AG04450 (cell line): ENCODE measurements around a stretch of chr11.

GRCh38 chr11:121111615-121111815 is 10.5 kb downstream of the TECTA start:
- CAGE, long polyA plus RNA: no peak

GRCh38 chr11:121307207-121307950 is 14.8 kb downstream of the SC5D start:
- CAGE, long polyA plus RNA: no peak
- RRBS: no CpG with 5 or more reads among the region's 8 CpGs

- CAGE, long polyA plus RNA: no peak
- RRBS: 6% methylated on average over 11 of the region's 42 CpGs
Measured at GRCh38 chr11:121426947-121427708, 25.0 kb upstream of the SORL1 start.

DNA sequence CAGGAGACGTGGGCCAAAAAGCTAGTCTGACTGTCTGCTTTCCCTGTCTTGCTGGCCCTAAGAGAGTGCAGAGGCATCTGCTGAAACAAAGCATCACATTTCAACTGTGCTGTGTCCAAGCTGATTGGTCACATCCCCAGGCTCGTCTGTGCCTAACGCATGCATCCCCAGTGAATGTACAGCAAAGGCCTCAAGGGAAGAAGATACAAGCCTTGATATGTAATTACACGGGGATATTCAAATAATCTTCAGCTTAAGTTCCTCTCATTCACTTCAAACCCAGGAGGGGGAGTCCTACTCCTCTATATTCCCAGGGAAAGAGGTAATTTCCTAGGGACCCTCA is 5.4 kb upstream of the SORL1 start:
- CAGE, long polyA plus RNA: no peak
- RRBS: no CpG with 5 or more reads among the region's 4 CpGs

DNA sequence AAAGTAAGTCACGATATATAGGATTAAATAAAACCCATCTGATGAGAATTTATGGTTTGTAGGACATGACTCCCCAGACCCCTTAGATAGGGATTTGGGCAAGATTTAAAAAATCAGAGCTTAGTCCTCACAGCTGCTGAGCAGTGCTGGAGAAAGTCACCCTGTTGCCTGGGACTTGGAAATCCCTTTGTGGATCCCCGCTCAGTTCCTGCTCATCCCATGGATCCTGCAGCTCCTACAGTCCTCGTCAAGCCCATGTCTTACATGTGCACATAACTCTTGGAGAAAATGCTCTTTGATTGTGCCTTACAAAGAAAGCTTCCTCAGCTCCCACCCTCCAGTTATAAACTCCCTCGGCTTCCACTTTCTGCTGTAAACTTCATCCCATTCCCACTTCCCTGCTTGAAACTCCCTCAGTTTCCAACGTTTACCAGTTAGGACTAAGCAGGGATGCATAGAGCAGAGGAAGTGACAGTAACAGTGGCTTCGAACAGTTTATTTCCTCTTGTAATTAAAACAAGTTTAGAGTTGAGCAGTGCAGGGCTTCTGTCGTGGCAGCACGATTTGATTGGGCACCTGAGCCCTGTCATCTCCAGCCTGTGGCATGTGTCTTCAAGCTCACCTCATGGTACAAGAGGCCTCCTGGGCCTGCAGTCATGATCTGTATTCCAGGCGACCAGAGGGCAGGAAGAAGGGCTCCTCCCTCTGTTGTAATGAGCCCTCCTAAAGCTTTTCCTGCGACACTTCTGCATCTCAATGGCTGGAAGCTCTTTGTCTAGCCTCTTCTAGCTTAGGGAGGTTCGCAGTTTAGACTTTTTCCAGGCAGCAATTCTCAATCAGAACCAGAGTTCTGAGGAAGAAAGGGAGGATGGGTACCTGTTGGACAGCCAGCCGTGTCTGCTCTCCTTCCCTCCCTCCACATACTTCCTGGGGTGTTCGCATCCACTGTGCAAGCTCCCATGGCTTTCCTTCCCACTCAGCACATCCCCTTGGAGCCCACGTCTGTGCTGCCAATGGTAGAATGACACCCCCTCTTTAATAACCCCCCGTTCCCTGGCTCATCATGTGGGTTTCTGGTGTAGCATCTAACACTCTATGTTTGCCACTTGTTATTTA is 165.6 kb downstream of the SORL1 start:
- CAGE, long polyA plus RNA: no peak
- RRBS: no CpG with 5 or more reads among the region's 15 CpGs

DNA sequence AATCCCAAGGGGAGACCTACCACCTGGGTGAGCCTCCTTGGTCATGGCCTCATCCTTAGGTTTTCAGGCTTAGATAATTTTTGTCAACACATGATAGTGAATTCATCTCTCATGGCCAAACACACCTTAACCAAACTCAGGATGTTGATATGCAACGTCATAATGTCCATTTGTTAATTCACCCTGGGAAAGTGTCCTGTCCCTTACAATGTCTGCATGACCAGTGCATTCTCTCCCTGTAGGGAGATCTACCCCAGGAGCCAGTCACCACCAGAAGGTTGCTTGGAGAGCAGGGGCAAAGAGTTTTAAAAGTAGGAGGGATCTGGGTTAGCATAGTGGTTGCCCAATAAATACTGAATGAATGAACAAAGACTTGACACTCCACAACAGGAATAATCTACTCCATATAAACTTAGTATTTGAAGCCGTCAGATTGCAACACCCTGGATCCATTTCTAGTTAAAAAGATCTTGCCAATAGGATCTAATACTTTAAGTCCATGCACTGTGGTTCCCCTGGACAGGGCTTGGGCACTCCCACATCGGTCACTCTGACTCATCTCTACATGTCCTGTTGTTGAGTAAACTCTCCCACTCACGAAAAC is 182.5 kb downstream of the SORL1 start:
- CAGE, long polyA plus RNA: no peak
- RRBS: no CpG with 5 or more reads among the region's 4 CpGs

GRCh38 chr11:121673022-121673533 is 221.0 kb downstream of the SORL1 start:
- CAGE, long polyA plus RNA: no peak
- RRBS: no CpG with 5 or more reads among the region's 6 CpGs

DNA sequence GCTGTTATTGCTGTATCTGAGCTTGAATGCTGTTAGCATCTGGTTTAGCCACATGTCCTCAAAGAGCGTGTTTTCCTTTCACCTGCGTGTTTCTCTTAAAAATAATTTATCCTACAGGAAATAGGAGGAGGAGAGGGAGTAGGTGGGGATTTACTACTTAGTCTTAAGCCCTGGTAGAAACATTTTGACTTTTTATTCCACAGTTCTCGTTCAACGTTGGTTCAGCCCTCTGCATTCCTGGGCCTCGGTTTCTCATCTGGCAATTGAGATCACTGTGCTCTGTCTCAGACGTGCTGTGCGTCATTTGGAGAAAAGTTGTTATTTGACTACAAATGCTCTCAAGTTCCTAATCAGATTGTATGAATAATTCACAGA is 69.3 kb downstream of the BLID start:
- CAGE, long polyA plus RNA: no peak
- RRBS: no CpG with 5 or more reads among the region's 7 CpGs

DNA sequence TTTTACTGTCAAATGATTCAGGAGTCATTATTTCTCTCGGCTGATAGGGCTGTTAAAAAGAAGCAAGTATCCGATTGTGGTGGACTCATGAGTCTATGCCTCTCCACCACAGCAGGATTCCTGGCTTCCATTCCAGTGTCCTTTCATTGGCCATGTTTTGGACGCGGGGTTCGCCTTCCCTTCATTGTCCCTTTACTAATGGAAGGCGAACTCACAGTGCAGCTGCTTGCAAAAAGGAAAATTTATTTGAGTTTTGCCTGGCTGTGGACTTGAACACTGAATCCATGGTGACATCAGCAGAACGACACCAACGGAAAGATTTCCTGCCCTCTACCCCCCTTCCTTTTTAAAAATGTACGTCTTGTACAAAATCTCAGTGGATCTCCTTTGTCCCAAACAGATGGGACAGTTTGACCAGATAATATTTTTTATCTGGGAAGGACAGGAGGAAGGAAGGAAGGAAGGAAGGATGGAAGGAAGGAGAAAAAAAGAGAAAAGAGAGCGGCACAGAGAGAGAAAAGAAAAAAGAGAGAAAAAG is 40.2 kb upstream of the BLID start:
- CAGE, long polyA plus RNA: no peak
- RRBS: no CpG with 5 or more reads among the region's 10 CpGs

DNA sequence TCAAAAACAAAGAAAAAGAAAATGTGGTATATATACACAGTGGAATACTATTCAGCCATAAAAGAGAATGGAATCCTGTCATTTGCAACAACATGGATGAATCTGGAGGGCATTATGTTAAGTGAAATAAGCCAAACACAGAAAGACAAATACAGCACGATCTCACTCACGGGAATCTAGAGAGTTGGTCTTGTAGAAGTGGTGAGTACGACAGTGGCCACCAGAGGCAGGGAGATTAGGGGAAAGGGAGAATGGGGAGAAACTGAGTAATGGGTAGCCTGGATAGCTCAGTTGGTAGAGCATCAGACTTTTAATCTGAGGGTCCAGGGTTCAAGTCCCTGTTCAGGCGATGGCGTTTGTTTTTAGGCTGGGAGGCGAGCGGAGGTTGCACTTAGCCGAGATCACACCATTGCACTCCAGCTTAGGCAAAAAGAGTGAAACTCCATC is 95.8 kb upstream of the UBASH3B start:
- CAGE, long polyA plus RNA: no peak
- RRBS: no CpG with 5 or more reads among the region's 8 CpGs

GRCh38 chr11:122654324-122654598 is 1.3 kb upstream of the UBASH3B start:
- CAGE, long polyA plus RNA: no peak
- RRBS: no CpG with 5 or more reads among the region's 5 CpGs

DNA sequence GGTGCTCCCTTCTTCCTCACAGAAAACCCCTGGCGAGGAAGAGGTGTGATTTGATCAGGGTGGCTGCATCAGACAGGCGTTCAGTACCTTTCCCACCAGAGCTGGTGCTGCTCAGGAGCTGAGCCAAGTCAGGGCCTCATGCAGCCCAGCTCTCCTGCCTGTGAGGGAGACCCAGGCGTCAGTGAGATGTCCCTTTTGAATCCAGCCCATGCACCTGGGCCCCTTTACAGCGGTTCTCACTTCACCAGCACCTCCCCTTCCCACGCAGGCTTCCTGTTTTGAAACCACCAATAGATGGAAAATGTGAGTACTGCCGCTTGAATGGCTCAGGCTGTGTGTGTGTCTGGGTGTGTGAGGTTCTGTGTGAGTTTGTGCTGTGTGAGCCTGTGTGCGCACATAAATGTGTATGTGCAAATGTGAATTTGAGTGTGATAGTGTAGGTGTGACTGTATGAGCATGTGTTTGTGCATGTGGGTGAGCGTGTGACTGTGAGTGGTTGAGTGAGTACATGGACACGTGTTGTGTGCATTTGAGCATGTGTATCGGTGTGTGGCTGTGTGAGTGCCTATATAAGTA is 88.5 kb downstream of the UBASH3B start:
- CAGE, long polyA plus RNA: no peak
- RRBS: no CpG with 5 or more reads among the region's 10 CpGs

DNA sequence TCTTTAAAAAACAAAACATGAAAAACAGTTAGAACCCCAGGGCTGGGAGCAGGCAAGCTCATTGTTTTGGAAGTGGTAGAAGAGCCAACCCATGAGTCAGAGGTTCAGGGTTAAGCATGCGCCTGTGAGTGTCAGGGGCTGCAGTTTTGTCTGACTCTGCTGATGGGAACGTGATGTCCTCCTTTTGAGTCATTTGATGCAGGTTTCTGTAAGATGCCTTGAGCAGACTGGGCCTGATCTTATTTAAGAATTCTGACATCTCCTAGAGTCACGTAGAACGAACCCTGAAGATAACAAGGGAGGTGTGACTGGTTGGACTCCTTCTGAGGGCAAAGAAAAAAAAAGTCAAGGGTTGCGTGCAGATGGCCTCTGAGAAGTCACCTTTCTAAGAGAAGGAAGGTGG is 53.6 kb upstream of the CRTAM start:
- CAGE, long polyA plus RNA: no peak
- RRBS: no CpG with 5 or more reads among the region's 5 CpGs

DNA sequence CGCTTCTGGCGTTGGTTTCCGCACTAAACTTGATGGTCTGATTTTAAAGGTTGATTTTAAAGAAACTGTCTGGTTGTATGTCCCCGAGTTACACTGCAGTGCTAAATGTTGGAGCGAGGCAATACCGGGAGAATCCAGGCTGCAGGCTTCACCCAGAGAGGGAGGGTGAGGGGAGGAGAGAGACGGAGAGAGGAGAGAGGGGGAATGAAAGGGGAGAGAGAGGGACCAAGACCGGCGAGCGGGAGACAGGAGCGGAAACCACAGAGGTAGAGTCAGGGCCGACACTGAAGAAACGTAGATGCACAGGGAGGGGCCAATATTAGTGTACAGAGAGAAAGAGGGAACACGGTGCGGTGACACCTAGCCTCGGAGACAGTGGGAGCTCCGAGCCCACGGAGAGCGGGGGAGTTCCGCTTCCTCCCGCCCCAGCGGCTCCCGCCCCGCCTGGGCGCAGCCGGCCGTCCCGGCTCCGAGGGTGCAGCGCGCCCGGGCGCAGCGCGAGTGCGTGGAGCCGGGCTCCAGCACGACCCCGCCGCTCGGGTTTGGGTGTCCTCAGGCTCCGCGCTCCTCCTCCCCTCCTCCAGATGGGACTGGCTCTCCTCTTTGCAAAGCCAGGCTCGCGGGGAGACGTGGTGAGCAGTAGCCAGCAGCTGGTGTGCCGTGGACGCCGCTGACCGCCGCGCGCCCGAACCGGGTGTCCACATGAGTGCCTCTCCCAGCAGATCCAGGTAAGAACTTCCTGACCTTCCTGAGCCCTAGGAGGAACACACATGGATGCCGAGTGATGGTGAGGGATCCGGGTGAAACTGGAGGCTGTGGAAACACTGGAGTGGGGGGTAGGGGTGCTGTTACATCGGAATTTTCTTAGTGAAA is 71.8 kb upstream of the GRAMD1B start:
- CAGE, long polyA plus RNA: no peak
- RRBS: 12% methylated on average over 4 of the region's 58 CpGs

- CAGE, long polyA plus RNA: no peak
- RRBS: 64% methylated on average over 5 of the region's 18 CpGs
Measured at GRCh38 chr11:123509316-123510254, 79.5 kb downstream of the GRAMD1B start.

DNA sequence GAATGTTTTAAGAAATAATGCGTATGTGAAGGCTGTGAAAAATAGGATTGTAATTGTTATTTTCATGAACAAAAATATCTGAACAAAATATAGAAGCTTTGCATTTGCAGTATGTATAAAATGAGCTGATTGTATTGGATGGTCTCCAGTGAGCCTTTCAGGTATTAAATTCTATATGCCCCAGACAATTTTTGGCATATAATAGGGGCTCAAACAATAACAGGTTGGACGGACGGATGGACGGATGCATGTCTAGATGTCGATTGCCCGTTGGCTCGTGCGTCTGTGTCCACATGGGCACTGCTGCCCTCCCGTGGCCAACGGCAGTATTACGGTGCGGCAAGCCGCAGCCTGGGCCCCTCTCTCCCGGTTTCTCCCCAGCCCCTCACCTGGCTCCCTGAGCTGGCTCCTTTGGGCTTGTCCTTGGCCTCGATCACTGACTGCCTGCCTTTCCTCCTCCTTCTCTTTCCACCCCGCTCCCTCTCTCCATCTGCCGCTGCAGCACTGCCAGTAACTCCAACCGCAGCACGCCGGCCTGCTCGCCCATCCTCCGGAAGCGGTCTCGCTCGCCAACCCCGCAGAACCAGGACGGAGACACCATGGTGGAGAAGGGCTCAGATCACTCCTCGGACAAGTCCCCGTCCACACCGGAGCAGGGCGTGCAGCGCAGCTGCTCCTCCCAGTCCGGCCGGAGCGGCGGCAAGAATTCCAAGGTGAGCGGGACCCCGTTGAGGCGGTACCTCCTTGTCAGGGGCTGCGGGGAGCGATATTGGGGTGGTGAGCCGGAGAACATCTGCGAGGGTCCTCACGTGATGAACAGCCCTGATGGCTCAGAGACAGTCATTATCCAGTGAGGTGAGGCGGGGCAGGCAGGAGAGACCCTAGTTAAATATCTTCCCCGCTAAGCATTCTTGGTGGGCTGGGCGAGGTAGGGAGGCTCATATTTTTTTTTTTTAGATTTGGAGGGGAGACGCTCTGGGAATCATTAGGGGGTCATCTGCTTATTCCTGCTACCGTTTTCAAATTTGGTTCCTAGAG is 77.2 kb downstream of the SCN3B start:
- CAGE, long polyA plus RNA: no peak
- RRBS: 78% methylated on average over 14 of the region's 49 CpGs

- CAGE, long polyA plus RNA: no peak
- RRBS: 61% methylated on average over 2 of the region's 22 CpGs
Measured at GRCh38 chr11:123590190-123591302, 63.9 kb downstream of the SCN3B start.

DNA sequence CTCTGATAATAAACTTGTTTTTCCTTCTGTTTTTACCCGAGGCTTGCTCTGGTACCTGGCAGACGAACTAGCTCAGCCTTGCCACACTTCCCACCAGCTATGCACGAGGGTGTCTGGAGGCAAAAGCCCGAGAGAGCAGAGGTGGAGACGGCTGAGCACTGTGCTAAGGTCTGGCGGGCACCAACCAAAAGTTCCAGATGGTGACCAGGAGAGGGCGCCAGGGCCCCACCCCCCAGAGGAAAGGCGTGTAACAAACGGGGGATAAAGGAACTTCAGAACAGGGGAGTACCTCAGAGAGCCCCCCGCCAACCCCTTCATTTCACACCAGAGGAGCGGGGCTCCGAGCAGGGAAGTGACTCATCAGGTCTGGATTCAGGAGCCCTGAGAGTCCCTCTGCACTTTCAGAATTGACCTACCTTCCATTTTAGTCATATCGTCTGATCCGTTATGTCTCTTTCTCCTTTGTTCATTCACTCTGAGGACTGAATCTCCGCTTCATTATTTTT is 13.4 kb downstream of the SCN3B start:
- CAGE, long polyA plus RNA: no peak
- RRBS: no CpG with 5 or more reads among the region's 15 CpGs

DNA sequence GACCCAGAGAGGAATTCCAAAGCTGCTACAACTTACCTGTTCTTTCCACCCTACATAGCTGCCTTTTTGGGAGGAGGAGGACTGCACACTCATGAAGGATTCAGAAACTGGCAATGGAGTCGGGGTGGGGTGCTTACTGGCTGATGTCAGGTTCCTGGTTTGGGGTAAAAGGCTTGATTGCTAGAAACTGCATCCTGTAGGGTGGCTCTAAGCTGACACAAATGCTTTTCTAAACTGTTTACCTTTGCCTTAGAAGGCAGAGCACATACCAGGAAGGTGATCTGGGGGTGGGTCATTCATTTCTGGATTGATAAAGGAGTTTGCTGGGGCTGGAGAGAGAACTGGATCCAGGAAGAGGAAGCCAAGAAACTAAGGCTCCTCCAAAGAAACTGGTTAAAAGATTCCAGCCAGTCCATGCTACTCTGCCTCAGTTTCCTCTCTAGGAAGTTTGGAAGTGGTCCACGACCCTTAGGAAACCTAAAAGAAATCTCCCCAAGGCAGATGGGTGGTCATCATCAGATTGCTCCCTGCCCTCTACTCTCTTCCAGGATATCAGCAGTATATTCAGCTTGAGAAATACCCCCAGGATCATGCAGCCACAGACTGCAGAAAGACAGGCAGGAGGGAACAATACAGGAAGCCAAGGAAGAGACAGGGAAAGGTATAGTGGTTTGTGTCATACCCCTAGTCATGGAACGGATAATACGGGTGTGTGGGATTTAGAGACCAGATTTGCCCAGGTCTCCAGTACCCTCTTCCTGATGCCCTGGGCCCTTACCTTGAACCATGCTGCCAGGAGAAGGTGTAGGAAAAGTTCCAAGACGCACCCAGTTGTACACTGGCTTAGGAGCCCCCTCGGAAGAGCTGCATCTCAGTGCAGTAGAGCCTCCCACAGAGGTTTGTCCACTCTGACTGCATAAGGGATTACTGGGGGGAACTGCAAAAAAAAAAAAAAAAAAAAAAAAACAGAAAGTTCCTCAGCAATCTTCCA is 2.8 kb downstream of the VSIG2 start:
- CAGE, long polyA plus RNA: no peak
- RRBS: no CpG with 5 or more reads among the region's 6 CpGs

DNA sequence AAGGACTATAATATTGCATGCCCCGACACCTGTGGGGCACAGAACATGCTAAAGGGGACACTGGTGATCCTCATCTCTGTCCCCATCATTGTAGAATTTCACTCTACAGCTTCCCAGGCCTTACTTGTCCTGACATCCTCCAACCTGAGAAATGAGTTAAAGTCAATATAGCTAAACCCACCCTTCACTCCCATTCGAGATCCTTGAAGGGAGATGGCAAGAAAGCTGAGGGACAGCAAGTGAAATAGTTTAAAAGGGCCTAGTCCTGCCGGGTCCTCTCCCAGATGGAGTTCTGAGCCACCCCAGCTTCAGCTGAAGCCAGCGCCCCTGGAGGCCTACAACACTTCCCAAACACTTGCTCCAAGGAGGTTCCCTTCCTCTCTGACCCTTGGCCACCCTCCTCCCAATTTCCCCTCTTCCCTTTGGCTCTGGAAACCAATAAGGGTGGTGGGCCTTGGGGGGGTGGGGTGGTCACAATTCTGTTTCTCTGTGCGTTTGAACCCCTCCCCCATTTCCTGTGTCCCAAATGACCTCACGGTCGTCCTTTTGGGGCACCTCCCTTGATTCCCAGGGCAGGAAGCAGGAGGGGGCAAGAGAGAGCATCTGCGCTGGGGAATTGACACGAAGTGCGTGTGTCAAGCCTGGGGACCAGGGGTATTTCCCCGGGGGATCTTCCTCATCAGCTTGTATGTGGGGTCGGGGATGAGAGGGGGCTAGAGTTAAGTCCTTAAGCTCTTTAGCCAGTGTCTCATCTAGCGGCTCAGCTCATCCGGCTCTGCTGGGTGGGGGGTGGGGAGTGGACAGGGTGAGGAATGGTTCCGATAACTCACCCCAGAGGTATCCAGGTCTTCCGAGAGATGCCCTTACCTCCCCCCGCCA is 851 bp downstream of the ESAM start:
- CAGE, long polyA plus RNA: no peak
- RRBS: 14% methylated on average over 4 of the region's 17 CpGs